Measurements from ENCODE around the genes STX16, NPEPL1 and NELFCD.

DNA sequence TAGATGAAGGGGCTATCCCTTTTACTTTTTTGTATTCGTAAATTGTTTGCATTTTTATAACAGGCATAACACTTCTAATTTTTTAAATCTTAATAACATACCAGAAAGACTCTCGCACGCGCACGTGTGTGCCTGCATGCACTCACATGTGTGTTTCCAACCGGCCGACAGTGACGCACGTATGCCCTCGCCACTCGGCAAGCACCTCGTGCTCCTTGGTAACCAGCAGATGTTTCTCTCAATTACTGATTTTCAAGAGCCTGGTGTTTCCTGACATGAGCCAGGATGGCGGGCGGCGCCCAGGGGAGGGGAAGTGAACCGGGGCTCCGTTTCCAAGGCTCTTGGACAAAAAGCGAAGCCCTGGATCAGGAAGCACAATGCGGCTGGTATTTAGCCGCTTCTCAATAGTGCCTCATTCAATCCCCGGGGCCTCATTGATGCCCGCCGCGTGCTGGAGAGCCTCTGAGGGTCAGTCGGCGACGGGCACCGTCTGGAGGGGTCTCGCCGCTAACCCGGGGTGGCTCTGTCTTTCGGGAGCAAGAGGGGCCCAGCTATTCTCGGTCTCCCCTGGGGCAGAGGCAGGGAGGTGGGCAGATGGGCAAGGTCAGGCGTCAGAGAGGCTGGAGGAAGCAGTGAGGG, 37.6 kb downstream of the PMEPA1 start:
- RRBS = 86% methylated on average over 13 of the region's 34 CpGs

DNA sequence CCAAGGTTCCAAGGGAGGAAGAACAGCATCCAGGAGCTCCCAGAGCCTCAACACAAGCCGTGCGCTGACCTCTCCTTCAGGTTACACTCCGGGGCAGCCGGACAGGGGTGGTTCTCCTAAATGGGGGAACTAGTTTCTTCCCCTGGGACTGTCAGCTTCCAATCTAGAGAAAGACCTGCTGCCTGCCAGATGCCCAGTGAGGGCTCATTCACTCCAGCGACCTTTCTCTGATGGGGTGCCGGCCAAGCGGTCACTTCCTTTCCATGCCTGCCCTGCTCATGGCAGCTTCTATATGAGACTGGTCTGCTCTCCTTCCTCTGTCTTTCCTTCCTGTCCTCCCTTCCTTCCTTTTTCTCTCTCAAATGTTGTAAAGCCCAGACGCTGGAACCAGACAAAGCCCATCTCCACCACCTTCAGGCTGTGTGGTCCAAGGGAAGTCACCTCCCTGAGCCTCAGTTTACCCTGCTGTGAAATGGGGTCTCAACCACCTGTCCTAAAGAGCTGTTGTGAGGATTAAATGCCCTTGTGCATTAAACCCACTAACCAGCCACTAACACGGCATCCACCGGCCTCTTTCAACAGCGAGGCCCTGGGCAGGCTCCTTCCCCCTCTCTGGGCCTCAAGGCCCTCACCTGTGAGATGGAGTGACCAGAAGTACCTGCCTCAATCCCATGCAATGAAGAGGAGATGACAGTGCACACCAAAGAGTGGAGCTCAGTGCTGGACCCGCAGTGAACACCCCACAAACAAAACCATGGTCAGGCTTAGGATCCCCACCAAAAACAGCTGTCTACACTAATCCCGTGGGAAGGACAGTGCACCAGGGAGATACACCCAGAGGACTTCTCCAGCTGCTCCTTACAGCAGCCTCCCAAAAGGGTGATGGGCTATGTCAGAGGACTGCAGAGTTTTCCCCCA, 23.5 kb downstream of the PMEPA1 start:
- RRBS = no CpG with 5 or more reads among the region's 13 CpGs

GRCh38 chr20:57692777-57693776, 16.7 kb downstream of the PMEPA1 start:
- RRBS = no CpG with 5 or more reads among the region's 22 CpGs

DNA sequence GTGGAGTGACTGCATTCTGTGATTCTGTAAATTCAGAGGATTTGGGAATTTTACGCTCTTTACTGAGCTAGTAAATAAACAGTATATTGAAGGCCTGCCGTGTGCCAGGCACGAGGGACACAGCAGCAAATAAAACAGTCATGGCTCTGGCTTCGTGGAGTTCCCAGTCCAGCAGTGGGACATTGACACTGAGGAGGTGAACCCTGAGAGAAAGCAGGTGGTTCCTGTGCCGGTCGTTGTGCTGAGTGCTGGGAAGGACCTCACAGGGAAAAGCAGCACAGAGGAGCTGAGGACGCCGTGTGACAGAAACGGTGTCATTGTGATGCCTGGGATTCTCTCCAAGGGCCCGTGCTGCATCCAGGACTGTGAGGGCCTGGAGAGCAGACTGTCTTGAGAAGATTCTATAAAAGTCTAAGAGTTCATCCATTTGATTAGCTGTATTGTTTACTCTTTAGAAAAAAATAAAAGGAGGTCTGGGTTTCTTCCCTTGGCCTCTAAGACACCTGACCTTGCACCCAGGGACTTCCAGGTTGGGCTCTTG, 189.9 kb upstream of the C20orf85 start:
- RRBS = no CpG with 5 or more reads among the region's 10 CpGs

DNA sequence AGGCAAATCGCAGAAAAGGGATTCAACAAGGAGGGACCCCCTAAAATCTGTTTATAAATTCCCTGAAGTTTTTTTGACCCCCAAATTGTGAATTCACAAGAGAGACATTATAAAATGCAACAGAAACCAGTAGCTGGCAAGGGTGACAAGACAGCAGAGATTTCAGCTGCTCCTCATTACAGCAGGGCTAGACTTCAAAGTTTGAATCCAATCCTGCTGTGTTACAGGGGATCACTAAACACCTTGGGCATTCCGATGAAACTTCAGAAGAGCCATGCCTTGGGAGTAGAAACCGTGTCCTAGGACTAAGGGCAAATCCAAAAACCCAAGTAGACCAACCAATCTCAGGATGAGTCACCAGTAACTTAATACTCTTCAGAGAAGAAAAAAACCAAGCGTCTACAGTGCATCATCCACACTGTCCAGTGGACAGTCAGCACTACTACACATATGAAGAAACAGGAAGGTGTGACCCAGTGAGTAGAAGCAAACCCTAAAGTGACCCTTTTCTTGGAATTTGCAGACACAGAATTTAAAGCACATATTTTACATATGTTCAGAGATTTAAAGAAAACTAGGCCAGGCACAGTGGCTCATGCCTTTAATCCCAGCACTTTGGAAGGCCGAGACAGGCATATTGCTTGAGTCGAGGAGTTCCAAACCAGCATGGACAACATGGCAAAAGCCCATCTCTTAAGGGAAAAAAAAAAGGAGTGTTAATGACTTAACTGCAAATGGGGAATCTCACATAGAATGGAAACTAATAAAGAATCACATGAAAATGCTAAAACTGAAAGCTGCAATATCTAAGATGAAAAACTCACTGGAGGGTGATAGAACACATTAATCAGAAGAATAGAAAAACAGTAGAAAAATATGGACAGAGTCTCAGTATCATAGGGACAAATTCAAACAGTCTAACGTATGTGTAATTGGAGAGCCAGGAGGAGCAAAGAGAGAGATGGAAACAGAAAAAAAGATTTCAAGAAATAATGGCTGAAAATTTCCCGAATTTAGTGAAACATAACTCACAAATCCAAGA, 39.3 kb upstream of the VAPB start:
- RRBS = no CpG with 5 or more reads among the region's 8 CpGs

- RRBS = no CpG with 5 or more reads among the region's 9 CpGs
Observed at GRCh38 chr20:58388801-58389044, 306 bp upstream of the VAPB start.

GRCh38 chr20:58446081-58447241, 57.4 kb downstream of the VAPB start:
- RRBS = no CpG with 5 or more reads among the region's 14 CpGs

DNA sequence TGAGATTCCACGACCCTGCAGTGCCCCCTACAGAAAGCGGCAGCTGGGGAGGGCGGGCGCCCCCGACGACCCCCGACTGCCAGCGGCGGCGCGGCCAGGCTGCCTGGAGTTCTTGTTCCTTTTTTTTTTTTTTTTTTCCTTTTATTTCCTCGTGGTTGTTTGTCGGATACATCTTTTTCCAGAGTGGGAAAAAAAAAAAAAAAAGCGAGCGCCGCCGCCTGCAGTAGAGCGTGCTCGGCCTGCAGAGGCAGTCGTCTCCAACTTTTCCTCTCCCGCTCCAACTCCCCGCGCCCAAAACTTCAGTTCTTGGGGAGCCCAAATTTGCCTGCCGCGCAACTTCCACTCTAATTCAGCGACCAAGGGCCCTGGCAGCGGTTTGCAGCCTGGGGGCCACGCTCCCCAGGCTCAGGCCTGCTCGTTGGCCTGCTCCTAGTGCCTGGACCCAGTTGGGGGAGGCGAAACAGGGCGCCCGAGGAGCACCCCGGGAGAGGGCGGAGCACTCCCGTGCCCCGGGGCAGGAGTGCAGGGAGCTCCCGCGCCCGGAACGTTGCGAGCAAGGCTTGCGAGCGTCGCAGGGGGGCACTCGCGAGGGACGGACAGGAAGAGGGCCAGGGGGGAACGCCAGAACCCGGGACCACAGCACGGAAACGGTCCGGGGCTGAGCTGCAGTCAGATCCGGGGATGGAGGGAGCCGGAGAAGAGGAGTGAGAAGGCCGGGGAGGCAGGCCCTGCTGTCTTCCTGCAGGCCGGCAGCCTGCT, at the start of gene STX16:
Gene STX16 (plus strand): TSS at position 672 of the 759 bp plus-strand sequence.
- RRBS = under 1% methylated on average over 6 of the region's 56 CpGs

GRCh38 chr20:58690613-58691331, 1.8 kb upstream of the NPEPL1 start:
- RRBS = no CpG with 5 or more reads among the region's 9 CpGs

DNA sequence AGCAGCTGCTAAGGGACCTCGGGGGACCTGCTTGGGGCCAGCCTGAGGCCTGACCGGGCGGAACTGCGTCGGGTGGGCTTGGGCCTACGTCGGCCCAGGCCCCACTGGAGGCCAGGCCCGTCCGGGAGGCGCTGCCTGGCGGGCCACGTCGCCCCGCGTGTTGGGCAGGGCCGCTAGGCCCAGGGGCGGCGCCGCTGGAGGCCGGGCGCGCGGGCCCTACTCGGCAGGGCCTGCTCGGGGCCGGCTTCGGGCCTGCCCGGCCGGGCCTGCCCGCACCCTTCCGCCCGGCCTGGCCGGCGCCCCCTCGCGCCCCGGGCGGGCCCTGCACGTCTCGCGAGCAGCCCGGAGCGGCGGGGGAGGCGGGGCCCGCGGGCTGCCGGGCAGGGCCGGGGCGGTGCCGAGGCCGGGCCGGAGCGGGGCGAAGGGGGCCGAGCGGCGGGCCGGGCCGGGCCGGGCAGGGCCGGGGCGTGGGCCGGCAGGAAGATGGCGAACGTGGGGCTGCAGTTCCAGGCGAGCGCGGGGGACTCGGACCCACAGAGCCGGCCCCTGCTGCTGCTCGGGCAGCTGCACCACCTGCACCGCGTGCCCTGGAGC, at the start of gene NPEPL1:
Gene NPEPL1 (plus strand): TSS at position 383 of the 594 bp plus-strand sequence.
- RRBS = 19% methylated on average over 34 of the region's 74 CpGs

DNA sequence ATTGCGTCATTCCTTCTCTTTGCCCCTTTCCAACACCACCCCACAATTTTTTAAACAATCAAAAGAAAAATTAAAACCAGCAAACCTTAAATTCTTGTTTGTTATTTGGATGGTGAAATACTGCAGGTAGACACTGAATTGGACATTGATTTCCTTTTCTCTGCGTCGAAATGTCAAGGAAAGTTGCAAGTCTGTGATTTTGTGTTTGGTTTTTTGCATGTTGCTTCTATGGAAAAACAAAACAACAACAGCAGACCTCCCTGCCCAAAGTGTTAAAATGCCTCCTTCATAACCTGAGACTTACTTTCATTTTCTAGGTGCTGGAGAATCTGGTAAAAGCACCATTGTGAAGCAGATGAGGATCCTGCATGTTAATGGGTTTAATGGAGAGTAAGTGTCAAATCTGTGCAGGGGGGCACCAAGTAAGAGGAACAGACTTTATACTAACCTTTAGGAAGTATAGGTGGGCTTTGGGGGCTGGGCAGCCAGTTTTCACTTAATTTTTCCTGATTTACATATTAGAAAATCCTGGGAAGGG, 4.1 kb downstream of the GNAS start:
- RRBS = no CpG with 5 or more reads among the region's 3 CpGs

- RRBS = 1% methylated on average over 57 of the region's 124 CpGs
Observed at GRCh38 chr20:58980716-58981845, at the start of gene NELFCD. NELFCD (plus strand) TSS chr20:58981256.

GRCh38 chr20:58992440-58992961, 11.4 kb downstream of the NELFCD start:
- RRBS = no CpG with 5 or more reads among the region's 5 CpGs

GRCh38 chr20:59040957-59041409, 1.6 kb downstream of the PRELID3B start:
- RRBS = no CpG with 5 or more reads among the region's 6 CpGs

DNA sequence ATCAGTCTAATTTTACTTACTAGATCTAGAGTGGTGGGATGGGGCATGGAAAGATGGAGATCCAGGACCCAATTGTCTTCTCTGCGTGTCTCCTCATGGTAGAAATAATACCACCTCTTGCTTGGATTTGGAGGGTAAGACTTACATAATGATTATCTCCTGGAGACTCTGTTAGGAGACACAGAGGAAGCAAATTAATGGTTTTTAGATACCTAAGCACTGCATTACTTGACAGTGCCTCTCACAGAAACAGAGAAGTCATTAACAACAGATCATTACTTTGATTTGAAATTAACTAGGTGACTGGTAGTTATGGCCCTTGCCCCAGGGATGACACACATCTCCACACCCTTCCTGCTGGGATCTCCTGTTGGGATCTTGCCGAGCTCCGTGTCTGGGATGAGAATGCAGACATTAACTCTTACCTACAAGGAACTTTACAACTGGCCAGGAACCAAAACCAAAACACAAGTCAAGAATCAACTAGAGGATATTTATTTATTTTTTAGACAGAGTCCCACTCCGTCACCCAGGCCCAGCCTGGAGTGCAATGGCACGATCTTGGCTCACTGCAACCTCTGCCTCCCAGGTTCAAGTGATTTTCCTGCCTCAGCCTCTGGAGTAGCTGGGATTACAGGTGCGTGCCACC, 2.2 kb upstream of the PRELID3B start:
- RRBS = no CpG with 5 or more reads among the region's 6 CpGs

DNA sequence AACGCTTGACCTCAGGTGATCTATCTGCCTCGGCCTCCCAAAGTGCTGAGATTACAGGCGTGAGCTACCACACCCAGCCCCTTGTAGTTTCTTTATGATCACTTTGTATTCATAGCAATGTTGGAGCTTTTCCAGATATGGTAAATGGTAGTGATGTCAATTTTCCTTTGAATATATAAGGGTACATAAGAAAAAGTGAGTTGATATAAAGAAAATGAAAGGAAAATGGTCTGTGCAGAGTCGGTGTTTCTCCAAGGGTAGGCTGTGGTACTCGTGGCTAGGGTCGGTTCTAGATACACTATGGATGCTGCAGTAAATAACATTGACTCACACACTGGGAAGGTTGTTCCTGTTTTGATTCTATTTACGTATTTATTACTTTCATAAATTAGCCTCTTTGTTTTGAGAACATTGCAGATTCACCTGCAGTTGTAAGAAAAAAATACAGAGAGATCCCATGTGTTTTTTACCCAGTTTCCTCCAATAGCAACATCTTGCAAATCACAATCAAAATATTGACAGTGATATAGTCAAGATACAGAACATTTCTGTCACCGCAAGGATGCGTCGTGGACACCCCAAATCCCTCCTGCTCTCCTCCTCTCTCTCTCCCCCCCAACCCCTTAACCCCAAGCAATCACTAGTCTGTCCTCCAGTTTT, 2.5 kb downstream of the ZNF831 start:
- RRBS = no CpG with 5 or more reads among the region's 10 CpGs

DNA sequence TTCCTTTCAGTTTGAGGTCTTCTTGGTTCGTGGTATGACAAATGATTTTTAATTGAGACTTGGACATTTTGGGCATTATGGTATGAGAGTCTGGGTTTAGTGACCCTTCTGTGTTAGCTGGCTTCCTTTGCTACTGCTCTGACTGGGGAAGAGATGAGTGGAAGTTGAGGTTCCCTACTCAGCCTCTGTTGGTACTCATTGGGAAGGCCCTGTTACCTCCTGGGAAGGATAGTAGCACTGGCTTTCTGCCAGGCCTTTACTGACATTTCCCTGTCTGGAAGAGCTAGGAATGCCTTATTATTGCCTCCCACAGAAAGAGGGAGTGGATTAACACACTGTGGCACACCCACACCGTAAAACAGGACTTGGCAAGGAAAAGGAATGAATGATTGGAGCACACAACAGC, 12.1 kb downstream of the ZNF831 start:
- RRBS = no CpG with 5 or more reads among the region's 2 CpGs

DNA sequence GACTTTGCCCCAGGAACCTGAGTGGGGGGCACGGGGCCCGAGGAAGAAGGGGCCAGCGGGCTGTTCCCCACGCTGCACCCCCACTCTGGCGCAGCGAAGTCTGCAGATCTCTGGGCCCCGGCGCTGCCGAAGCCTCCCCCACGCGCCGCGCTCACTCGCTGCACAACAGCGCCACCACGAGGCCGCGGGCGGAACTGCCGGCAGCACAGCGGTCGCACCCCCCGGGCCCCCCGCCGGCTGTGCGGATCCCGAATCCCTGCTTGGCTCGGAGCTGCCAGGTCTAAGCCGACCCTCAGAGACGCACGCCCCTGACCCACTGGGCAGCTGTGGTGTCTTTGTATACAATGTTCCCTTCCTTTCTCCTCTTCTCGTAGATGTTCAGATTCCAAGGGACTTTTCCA, 103.3 kb downstream of the EDN3 start:
- RRBS = 2% methylated on average over 13 of the region's 32 CpGs

GRCh38 chr20:59948763-59949118, 8.6 kb downstream of the FAM217B start:
- RRBS = no CpG with 5 or more reads among the region's 5 CpGs

- RRBS = 24% methylated on average over 1 of the region's 20 CpGs
Observed at GRCh38 chr20:60057834-60058822, 99.9 kb downstream of the CDH26 start.

Measured in choroid plexus epithelial cell (primary cell).